ENCODE measurements around a stretch of chr2.

GRCh38 chr2:234368394-234369005 is 128.4 kb downstream of the ARL4C start:
- PRO-cap: bidirectional peak, plus-strand start at chr2:234369184, minus-strand start at chr2:234368929
- RAMPAGE, long total RNA, 2 experiments: no peak in any of the 2 experiments

GRCh38 chr2:234446811-234447289 is 50.0 kb downstream of the ARL4C start:
- PRO-cap: no peak
- RAMPAGE, long total RNA, 2 experiments: no peak in any of the 2 experiments

DNA sequence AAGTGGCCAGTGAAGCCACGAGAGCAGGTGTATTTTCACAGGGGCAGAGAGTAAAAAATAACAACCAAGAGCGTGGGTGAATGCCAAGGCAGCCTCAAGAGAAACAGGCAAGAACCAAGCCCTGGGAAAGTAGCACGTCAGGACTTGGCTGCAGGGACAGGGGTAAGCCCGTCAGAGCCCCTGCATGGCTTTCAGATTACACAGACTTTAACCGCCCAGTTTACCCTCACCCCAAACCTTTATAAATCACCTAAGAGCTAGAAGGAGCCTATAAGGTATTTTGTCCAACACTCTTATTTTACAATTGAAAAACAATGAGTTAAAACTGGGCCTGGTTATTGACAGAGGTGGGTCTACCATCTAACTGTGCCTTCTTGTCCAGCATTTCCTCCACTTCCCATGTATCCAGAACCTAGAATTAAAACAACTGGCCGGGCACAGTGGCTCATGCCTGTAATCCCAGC is 43.6 kb downstream of the ARL4C start:
- PRO-cap: no peak
- RAMPAGE, long total RNA, 2 experiments: no peak in any of the 2 experiments

- PRO-cap: unidirectional peak, plus-strand start at chr2:234630930
- RAMPAGE, long total RNA, 2 experiments: no peak in any of the 2 experiments
These were observed 133.9 kb upstream of the ARL4C start for GRCh38 chr2:234630753-234631131.

- PRO-cap: no peak
- RAMPAGE, long total RNA, 2 experiments: no peak in any of the 2 experiments
These were observed 192.0 kb upstream of the ARL4C start for GRCh38 chr2:234688905-234689245.

- PRO-cap: no peak
- RAMPAGE, long total RNA, 2 experiments: no peak in any of the 2 experiments
These were observed 104.7 kb upstream of the SH3BP4 start for GRCh38 chr2:234847091-234847546.

- PRO-cap: no peak
- RAMPAGE, long total RNA, 2 experiments: no peak in any of the 2 experiments
These were observed 80.5 kb upstream of the SH3BP4 start for GRCh38 chr2:234871149-234871802.

DNA sequence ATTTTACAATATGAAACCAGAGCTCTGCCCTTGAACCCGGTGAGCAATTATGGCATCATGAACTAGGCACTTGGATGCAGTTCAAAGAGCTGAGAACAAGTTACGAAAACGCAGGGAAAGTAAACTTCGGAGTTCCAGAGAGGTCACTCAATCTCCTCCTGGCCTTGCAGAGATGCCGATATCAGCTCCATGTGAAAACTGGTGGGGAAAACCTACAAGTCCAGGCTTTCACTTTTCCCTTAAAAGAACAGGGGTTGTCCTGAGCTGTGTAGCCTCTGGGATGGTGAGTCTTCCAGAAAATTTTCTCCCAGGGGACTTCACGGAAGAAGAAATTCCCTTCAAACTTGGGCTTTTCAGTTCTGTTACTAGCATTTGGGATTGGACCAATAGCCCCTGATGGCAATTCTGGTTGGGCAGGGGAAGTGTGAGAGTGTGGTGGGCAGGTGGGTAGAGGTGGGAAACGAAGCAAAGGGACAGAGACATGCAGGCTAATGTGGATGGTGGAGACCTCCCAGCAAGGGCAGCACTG is 71.1 kb upstream of the SH3BP4 start:
- PRO-cap: no peak
- RAMPAGE, long total RNA, 2 experiments: no peak in any of the 2 experiments

DNA sequence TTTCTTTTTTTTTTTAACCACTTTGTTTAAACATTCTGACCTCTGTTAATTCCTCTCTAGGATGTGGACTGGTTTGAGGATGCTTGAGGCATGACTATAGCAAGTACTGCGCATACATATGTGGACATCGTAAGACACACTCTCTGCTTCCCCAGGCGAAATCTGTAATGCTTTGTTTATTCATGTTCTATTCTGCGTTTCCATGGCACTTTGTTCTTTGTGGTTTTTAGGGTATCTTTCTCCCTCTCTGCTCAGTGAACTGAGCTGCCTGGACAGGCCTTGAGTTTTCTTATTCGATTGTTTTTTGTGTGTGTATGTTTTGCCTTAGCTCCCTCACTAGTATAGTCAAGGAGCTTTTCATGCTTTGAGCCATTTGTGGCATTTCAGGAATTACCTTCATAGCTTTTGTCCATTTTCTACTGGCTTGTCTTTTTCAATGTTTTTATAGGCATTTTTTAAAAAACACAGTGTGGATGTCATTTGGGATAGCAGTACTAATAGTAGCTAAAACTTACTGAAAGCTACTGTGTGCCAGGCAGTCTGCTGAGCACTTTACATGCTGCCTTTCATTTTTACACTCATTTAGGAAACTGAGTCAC is 1.9 kb upstream of the SH3BP4 start:
- PRO-cap: no peak
- RAMPAGE, long total RNA, 2 experiments: no peak in any of the 2 experiments

DNA sequence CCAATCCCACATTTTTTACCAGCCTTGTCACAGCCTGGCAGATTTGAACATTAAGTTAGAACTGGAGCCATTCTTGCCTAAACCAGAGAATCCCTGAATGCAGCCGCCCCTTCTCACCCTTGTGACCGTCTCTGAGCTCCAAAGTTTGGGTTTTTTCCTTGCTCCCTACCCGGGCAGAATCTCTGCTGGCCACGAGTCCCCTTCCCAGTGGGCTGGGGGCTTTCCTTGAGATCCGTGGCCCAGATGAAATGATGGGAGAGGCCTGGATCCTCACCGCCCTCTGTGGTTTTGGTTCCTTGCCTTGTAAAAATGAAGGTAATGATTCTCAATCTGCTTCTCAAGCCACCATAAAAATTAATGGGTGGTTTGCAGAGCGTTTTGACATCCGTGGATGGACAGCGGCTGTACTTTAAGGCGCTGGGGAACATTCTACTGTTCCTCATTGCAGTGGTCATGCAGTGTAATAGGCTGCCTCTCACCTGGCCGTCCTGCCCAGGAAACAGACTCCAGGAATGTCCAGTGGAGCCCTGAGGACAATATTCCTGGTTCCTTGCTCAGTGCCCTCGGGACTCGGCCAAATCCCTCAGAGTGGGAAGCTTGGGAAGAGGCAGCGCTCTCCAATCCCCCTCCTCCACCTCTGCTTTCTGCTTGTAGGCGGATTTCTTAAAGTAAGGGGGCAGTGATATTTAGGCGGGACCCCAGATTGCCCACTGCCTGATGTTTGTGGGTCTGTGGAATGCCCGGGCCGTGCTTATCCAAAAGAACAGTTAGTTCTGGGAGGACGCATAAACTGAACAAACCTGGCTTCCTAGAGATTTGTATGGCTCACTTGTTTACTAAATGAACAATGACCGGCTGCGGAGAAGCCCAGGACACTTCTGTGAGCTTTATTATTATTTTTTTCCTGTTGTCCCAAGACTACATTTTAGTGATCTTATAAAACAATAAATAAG is 1.7 kb downstream of the SH3BP4 start:
- PRO-cap: bidirectional peak, plus-strand start at position 376 of the sequence, minus-strand start at position 133 of the sequence; bidirectional peak, plus-strand start at position 839 of the sequence, minus-strand start at position 792 of the sequence
- RAMPAGE, long total RNA, 2 experiments: no peak in any of the 2 experiments

GRCh38 chr2:234974662-234975441 is 23.0 kb downstream of the SH3BP4 start:
- PRO-cap: bidirectional peak, plus-strand start at chr2:234974967, minus-strand start at chr2:234974766
- RAMPAGE, long total RNA, 2 experiments: no peak in any of the 2 experiments

DNA sequence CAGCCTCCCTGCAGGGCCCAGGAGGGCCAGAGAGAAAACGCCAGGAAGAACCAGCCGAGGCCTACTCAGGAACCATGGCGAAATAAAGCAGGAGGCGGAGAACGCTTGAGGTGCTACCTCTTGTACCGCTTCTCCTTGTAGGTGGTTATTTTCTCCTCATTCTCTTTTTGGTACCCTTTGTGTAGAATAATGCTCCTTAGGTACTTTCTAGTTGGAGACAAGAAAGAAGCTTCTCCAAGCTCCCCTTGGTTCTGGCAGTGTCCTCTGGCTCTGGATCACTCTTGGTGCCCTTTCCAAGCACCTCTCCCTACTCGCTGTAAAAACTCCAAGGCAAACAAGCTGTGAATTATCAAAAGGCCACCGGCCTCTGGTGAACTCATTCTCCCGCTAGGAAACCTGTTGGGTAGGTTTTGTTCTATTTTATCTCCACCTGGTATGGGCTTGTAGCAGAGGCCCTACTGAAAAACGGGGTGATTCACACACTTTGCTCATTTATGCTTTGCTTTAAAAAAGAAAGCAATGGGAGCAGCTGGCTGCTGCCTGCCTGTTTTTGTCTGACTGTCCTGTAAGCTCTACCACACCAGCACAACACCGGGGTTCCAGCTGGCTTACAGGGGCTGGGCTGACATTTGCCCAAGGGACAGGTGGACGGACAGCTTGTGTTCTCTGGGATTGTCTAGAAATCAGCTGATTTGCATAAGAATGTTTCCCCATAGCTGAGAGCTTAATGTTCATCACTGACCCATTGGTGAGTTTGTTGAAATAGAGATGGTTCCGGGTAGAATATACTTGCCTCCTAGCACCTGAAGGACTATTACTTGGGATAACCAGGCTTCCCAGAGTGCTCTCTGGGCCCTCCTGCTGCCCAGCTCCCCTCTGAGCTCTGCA is 56.8 kb downstream of the SH3BP4 start:
- PRO-cap: bidirectional peak, plus-strand start at position 449 of the sequence, minus-strand start at position 253 of the sequence
- RAMPAGE, long total RNA, 2 experiments: no peak in any of the 2 experiments

GRCh38 chr2:235050678-235051795 is 99.2 kb downstream of the SH3BP4 start:
- PRO-cap: unidirectional peak, minus-strand start at chr2:235051116; unidirectional peak, minus-strand start at chr2:235051159
- RAMPAGE, long total RNA, 2 experiments: no peak in any of the 2 experiments

GRCh38 chr2:235087847-235089116 is 136.5 kb downstream of the SH3BP4 start:
- PRO-cap: no peak
- RAMPAGE, long total RNA, 2 experiments: no peak in any of the 2 experiments

DNA sequence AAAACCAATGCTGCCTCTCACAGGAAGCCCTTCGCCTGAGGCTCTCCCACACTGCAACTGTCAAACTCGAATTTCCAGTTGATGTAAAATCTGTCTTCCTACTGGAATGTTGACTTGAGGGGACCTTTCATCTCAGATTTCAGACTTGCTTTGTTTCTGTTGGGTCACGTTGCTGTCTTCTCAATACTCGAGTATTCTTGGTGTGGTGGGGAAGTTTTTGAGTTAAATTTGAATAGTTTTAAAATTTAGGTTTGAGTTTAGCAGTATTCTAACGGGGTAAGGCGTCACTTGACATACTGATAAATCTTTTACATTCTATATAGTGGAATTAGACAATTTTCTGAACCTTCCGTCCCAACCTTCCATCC is 50.8 kb downstream of the AGAP1 start:
- PRO-cap: no peak
- RAMPAGE, long total RNA, 2 experiments: no peak in any of the 2 experiments

DNA sequence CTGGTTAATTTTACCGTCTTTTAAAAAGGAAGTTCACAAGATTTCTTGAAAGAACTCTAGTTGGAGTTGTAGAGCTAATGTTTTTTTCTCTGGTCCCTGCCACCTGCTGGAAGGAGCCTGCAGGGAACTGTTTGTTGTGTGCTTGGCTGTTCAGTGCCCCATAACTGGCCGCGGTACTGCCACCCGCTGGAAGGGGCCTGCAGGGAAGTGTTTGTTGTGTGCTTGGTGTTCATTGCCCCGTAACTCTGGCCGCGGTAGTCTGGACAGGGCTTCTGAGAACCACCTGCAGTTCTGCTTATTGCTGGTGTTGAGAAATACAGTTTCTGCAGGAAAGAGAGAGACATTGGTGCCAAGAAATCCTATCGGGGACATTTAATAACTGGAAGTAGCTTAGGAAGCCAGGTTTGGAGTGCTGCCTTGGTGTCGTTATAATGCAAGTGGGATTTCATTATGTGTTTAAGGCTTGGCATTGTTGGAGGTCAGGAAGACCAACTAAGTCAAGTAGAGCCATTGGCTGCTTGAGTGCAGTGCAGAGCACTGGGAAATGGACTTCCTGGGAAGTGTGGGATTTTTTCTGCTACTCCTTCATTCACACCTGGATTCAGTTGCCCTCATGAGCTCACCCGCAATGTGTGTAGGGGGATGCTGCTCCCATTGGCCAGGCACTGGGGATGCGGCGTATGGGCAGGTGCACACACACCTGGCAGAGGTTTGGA is 58.3 kb downstream of the AGAP1 start:
- PRO-cap: no peak
- RAMPAGE, long total RNA, 2 experiments: no peak in any of the 2 experiments

DNA sequence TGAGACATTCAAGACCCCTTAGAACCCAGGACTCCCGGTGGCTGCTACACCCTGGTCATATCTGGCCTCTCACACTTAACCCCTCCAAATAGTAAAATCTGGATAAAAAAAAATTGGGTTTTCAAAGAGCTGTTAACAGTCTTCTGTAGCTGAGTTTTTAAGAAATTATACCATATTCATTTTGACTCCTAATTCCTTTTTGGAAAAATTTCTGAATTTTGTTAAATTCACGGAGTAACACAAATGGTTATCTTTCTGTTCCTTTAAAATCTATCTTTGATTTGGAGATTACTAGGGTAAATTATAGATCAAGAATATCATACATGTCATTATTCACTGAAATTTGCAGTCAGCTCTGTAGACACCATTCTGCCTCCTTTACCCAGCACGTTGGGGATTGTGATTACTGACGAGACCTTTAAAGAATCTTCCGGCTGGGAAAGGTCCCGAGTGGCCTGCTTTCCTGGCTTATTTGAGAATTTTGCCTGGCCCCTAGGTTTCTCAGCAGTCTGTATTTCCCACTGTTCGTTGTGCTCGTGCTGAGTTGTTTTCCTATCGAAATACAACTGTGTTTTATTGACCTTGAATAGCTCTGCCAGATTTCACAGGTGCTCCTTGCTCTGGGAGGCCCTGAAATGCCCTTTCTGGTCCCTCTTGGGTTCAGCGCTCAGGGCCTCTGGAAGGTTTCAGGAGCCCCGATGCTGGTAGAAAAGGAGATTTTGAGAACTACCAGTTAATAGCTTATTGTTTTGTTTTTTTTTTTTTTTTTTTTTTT is 94.8 kb downstream of the AGAP1 start:
- PRO-cap: no peak
- RAMPAGE, long total RNA, 2 experiments: no peak in any of the 2 experiments

- PRO-cap: no peak
- RAMPAGE, long total RNA, 2 experiments: no peak in any of the 2 experiments
These were observed 113.6 kb downstream of the AGAP1 start for GRCh38 chr2:235607252-235608045.

GRCh38 chr2:235658353-235659393 is 164.8 kb downstream of the AGAP1 start:
- PRO-cap: no peak
- RAMPAGE, long total RNA, 2 experiments: no peak in any of the 2 experiments

- PRO-cap: no peak
- RAMPAGE, long total RNA, 2 experiments: no peak in any of the 2 experiments
These were observed 185.8 kb downstream of the AGAP1 start for GRCh38 chr2:235679577-235680078.

Measured in prostate gland (tissue), 2 donors.